ENCODE measurements around a stretch of chr17.

- PRO-cap: unidirectional peak, minus-strand start at chr17:72125312
Observed at GRCh38 chr17:72124948-72126206, 4.6 kb downstream of the SOX9 start.

GRCh38 chr17:72126382-72127150, 5.7 kb downstream of the SOX9 start:
- PRO-cap: no peak

DNA sequence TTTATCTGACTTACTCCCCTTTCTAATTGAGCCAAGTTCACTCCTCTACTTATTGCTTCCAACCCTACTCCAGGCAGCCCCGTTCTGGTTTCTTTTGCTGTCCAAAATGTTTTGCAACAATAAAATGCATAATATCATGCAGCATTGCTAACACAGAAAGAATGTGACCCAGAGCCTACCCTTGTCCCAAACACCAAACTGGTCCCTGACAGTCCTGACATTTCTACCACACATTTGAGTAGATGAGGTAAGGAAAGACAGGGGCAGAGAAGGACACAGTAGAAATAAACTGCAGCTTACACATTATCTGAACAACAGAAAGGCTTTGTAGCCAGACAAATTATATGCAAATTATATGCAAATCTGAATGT, 31.6 kb downstream of the SOX9 start:
- PRO-cap: no peak

DNA sequence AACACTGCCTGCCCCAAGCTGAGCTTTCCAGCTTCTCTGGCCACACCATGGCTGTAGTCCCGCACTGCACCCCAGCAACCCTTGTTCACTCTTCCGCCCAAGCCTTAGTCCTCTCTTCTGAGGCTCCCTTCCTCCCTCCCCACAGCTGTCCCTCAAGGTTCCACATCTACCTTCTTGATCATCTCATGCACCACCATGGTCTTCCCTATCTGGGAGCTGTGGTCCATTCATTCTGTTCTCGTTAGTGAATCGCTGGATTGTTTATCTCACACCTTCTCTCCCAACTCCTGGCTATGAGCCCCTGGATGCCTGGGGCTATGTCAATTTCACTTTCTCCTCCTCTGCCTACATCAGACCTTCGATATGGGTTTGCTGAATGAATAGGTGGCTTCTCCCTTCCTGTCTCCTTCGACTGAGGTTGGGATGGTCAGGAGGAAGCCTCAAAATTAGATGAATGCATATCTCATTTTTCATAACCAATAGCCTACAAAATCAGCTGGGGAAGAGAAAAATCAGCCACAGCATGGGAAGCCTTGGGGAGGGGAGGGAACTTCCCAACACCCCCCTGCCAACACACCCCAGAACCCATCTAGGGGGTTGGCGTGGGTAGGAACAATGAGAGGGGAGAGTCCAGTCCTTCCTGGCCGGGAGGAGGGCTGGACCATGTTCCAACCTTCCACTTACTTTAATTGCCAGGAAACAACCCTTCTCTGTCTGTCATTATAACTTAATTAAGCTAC, 446.6 kb downstream of the SOX9 start:
- PRO-cap: no peak

DNA sequence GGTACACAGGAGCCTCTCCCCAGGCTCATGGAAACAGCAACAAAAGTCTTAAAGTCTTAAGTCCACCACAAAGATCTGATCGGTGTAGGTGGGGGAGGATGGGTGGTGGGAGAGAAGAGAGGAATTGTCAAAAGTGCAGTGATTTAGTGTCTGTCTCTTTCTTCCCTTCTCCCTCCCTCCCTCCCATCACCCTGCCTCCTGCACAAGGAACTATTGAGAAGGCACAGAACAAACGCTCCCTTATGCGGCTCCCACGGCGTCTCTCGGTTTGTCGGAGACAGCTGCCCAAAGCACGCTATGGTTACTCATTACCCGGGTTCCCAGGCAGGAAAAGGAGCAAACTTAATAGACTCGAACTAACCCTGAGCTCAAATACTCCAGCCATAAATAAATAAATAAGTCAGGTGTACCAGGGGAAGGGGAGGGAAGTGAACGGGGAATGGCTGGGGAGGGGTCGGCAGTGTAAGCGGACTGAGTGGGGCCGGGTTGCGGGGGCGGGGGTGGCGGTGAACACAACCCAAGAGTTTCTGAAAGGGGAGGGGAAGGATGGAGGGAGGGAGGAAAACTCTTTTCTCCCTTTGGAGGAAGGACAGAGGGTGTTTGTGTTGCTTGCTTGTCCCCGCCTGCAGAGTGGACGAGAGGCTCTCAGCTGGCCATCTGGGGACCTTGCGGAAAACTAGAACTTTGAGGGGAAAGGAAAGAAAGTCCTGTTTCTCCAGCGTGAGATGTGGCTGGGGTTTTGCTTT, 477.3 kb downstream of the SLC39A11 start:
- PRO-cap: no peak

GRCh38 chr17:72683945-72684601, 408.4 kb downstream of the SLC39A11 start:
- PRO-cap: no peak

DNA sequence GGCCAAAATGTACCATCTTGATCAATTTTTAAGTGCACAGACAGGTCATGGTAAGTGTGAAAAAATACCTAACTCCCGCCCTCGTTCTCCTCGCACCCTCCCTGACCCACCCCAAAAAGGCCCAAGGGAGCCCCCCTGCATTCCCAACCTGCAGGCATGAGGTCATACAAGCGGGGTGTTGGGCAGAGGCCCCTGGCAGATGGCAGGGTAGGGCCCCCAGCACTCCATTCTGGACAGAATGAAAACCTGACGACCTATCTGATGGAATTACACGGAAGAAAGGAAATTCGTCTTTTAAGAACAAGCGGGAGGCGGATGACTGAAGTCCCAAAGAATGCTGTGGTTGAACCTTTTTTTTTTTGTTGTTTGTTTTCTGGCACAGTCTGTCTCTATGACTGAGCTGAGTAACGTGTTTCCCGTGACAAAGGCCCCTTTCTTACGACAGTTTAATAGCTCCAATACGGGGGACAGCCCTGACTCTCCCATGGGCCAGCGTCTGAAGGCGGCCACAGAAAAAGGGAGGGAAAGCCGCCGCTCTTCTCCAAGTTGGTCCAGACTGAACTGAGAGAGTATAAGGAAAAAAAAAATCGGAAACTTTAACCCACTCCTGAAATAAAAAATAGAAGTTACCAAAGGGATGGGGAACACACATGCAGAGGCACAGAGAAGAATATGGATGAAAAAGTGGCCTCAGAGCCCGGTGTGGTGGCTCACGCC, 376.3 kb downstream of the SLC39A11 start:
- PRO-cap: no peak

DNA sequence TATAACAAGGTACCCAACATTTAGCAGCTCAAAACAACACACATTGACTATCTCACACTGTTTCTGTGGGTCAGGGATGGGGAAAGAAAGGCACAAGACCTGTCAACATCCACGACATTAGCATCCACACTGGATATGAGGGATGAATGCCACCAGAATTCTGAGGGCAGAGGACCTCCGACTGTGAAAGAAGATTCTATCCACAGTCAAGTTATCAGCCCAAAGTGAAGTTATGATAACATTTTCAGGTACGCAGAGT, 297.8 kb downstream of the SLC39A11 start:
- PRO-cap: no peak

GRCh38 chr17:72968674-72969299, 123.7 kb downstream of the SLC39A11 start:
- PRO-cap: no peak

- PRO-cap: no peak
Observed at GRCh38 chr17:73166692-73167585, 2.1 kb downstream of the SSTR2 start.

DNA sequence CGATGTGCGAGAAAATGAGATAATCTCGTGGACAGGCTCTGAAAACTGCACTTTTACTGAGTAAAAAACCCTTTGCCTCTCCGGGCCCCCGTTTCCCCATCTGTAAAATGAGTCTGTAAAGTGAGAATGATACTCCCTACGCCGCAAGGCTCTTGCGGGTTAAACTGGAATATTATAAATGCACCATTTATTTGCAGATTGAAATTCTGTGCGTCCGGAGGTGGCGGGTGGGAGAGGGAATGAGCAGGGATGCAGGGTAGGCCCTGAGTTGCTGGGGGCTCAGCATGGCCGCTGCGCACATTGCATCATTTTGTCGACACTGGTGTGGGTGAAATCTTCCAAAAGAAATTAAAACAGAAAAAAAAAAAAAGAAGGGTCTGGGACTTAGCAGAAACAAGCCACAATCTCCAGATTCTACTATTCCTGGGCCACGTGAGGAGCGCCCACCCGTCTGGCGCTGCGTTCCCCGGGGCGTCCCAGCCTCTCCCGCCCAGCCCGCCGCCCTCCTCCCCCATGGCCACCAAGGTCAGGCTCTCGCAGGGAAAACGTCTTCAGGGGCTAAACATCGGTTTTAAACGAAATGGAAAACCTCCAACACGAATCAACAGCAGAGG, 910 bp upstream of the COG1 start:
- PRO-cap: no peak

- PRO-cap: no peak
Observed at GRCh38 chr17:73205107-73206449, 12.7 kb downstream of the COG1 start.

GRCh38 chr17:73278932-73279438, 17.3 kb upstream of the CPSF4L start:
- PRO-cap: no peak

GRCh38 chr17:73291169-73291899, 20.5 kb downstream of the CDC42EP4 start:
- PRO-cap: no peak

DNA sequence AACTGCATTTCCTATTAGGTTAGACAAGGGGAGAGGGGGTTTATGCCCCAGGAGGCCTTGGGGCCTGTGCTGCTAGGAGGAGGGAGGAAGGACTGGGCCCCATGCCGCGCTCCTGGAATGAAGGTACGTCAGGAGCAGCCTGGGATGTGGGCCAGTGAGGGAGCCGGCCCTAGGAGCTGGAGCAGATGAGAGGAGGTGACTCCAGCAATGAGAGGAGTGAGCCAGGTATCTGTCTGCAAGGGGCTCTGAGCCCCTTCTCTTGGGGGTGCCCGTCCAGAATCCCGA, 46.9 kb upstream of the CDC42EP4 start:
- PRO-cap: no peak

DNA sequence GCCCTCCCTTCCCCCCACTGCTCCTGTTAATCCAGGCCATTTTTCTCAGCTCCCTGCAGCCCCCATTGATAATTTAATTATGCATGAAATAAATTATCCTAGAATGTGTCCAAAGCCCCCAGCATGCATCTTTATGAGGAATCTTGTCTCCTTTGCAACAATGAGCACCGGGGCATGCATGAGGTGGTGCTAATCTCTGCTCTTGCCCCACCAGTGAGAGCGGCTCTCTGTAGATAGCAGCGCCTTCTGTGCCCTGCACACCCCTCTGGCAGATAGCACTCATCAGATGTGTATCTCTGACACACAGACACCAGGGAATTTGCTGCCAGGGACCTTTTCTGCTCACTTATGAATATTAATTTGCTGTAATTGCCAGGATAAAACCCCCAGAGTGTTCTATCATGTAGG, 140.2 kb upstream of the CDC42EP4 start:
- PRO-cap: no peak

DNA sequence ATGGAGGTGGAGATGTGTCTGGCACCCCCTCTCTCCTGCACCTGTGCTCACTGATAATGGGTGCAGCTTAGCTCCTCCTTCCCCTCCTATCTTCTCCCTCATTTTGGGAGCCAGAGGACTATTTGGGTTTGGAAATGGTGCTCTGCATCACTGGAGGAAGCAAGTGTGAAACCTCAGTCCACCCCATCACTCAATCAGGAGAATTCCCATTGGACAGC, 93.4 kb upstream of the SDK2 start:
- PRO-cap: no peak

GRCh38 chr17:73777422-73777710, 133.1 kb upstream of the SDK2 start:
- PRO-cap: no peak

DNA sequence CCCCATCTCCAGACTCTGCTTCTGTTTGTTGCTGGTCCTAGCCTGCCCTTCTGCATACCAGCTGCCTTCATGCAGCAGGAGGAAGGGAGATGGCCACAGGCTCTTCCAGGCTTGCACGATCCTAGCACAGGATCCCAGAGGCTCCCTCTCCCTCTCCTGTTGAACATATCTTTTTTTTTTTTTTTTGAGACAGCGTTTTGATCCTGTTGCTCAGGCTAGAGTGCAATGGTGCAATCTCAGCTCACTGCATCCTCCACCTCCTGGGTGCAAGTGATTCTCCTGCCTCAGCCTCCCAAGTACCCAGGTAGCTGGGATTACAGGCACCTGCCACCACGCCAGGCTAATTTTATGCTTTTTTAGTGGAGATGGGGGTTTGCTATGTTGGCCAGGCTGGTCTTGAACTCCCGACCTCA, 25.3 kb upstream of the RPL38 start:
- PRO-cap: no peak

DNA sequence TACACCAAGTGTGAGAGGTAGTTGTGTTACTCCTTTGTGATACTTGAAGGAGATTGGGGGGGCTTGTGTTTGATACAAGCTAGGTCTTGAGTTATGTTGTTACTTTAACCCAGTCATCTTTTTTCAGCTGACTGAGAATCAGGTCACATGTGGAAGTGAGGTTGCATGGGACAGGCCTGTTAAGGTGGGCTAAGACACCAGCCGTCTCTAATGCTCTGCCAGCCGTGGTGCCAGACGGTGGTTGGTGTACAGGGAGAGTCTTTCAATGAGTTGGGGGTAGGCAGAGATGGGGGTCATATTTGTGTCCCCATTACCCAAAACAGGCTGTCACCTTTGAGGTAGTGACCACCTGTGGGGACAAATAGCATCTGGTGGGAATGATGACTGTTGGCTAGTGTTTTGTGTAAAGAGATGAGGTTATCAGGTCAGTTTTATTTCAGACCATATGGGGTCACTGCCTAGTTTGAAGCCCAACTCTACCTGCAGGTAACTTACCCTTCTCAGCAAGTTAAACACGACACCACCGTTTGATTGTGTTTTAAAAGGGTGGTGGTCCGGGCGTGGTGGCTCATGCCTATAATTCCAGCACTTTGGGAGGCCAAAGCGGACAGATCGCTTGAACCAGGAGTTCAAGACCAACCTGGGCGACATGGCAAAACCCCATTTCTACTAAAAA, 1.8 kb downstream of the RPL38 start:
- PRO-cap: no peak

All from LUHMES (cell line).